ENCODE measurements around a stretch of chr2.

DNA sequence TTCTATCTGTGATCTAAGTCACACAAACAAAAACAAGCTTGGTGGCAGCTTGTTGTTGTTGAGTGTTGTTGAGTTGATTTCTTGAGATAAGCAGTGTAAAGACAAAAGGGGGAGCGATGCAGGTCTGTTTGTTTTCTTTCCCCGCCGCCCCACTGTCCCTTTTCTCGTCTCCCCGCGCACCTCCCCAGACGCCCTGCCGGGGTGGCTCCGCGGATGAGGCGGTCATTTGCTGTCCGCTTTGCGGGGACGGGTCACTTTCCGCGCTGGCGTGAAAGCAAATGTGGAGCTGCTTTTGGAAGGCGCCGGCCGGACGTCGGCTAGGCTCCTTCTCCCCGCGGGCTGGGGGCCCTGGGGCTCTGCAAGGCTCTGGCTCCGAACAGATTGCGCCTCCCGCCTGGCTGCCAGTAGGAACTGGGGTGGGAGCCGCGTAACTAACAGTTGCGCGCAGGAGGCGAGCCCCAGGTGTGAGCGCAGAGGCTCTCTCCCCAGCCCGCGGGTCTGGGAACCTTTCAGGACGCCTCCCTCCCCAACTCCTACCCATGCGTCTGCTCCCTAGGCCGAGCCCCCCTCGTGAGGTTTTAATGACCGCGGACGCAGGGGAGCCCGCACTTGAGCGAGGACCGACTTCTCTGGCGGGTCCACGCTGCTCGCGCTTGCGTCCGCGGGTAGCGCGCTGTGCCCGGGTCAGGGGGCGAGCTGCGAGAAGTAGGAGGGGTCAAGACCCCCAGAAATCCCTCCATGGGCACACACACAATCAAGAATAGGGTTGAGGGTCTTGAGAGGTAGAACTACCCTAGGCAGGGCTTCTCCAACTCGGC, 146.6 kb downstream of the MEIS1 start:
- RAMPAGE, long total RNA, result no peak
- RRBS, result no CpG with 5 or more reads among the region's 58 CpGs
PRO-cap:
- standard, result no peak
- CoPRO, capped RNA only, 2 experiments, result no peak in any of the 2 experiments
- CoPRO, capped and uncapped RNA, 2 experiments, result no peak in any of the 2 experiments
- CoPRO, uncapped RNA only, 2 experiments, result no peak in any of the 2 experiments
CAGE:
- cytosol, long polyA plus RNA, result no peak
- long polyA plus RNA, result no peak
- nucleolus, long total RNA, result no peak
- nucleus, long polyA plus RNA, result no peak

- RAMPAGE, long total RNA, result no peak
- RRBS, result no CpG with 5 or more reads among the region's 4 CpGs
PRO-cap:
- standard, result no peak
- CoPRO, capped RNA only, 2 experiments, result no peak in any of the 2 experiments
- CoPRO, capped and uncapped RNA, 2 experiments, result no peak in any of the 2 experiments
- CoPRO, uncapped RNA only, 2 experiments, result no peak in any of the 2 experiments
CAGE:
- cytosol, long polyA plus RNA, result no peak
- long polyA plus RNA, result no peak
- nucleolus, long total RNA, result no peak
- nucleus, long polyA plus RNA, result no peak
Measured at GRCh38 chr2:66693058-66693654, 258.2 kb downstream of the MEIS1 start.

GRCh38 chr2:67234299-67234829, 162.8 kb upstream of the ETAA1 start:
- RAMPAGE, long total RNA, result no peak
- RRBS, result no CpG with 5 or more reads among the region's 3 CpGs
PRO-cap:
- standard, result no peak
- CoPRO, capped RNA only, 2 experiments, result no peak in any of the 2 experiments
- CoPRO, capped and uncapped RNA, 2 experiments, result no peak in any of the 2 experiments
- CoPRO, uncapped RNA only, 2 experiments, result no peak in any of the 2 experiments
CAGE:
- cytosol, long polyA plus RNA, result no peak
- long polyA plus RNA, result no peak
- nucleolus, long total RNA, result no peak
- nucleus, long polyA plus RNA, result no peak

- RAMPAGE, long total RNA, result no peak
- RRBS, result no CpG with 5 or more reads among the region's 16 CpGs
PRO-cap:
- standard, result no peak
- CoPRO, capped RNA only, 2 experiments, result no peak in any of the 2 experiments
- CoPRO, capped and uncapped RNA, 2 experiments, result no peak in any of the 2 experiments
- CoPRO, uncapped RNA only, 2 experiments, result no peak in any of the 2 experiments
CAGE:
- cytosol, long polyA plus RNA, result no peak
- long polyA plus RNA, result no peak
- nucleolus, long total RNA, result no peak
- nucleus, long polyA plus RNA, result no peak
Measured at GRCh38 chr2:67260476-67261446, 136.4 kb upstream of the ETAA1 start.

DNA sequence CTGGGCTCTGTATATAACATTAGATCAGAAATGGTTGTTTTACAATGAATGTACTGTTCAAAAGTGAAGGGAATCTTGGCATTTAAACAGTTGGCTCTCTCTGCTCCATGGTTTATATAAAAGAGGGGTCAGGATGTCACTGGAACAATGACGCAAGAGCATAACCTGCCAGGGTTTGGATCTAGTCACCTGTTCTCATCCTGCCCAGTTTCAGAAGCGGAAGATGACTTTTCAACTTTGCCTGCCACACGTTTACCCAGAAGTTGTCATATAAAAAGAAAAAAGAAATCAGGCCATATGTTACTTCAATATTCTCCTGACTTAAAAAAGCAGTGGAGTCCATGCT, 58.1 kb downstream of the ETAA1 start:
- RAMPAGE, long total RNA, result no peak
- RRBS, result no CpG with 5 or more reads among the region's 3 CpGs
PRO-cap:
- standard, result no peak
- CoPRO, capped RNA only, 2 experiments, result no peak in any of the 2 experiments
- CoPRO, capped and uncapped RNA, 2 experiments, result no peak in any of the 2 experiments
- CoPRO, uncapped RNA only, 2 experiments, result no peak in any of the 2 experiments
CAGE:
- cytosol, long polyA plus RNA, result no peak
- long polyA plus RNA, result no peak
- nucleolus, long total RNA, result no peak
- nucleus, long polyA plus RNA, result no peak

DNA sequence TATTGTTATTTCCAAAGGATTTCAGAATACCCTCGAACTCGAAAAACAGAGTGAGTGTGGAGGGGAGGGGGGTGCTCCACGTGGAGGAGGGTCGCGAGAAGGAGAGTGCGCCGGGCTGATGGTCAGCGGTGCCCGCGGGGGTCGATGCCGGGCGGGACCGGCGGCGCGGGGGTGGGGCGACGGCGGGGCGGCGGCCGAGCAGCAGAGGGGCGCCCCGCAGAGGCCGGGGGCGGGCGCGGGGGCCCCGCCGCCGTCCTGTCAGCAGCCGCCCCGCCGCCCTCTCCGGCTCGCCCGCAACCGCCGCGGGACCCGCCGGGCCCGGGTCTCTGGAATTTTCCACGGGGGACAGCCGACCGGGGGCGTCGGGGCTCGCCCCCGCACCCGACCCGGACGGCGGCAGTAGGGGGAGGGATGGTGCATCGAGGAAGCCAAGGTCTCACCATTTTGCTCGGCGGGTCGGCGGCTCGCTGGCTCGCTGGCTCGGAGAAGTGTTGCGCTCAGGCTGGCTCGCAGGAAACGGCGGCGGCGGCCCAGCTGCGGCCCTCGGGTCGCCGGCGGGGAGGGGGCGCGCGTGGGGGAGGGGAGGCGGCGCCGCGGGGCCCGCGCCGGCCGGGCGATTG, 537 bp downstream of the PPP3R1 start:
- RAMPAGE, long total RNA, result no peak
- RRBS, result 3% methylated on average over 42 of the region's 86 CpGs
PRO-cap:
- standard, result bidirectional peak, plus-strand start at position 399 of the sequence, minus-strand start at position 490 of the sequence
- CoPRO, capped RNA only, 2 experiments, result peak in 2 of 2 experiments; most common plus-strand start position 219 of the sequence (in 1); most common minus-strand start position 47 of the sequence (in 1)
- CoPRO, capped and uncapped RNA, 2 experiments, result no peak in any of the 2 experiments
- CoPRO, uncapped RNA only, 2 experiments, result no peak in any of the 2 experiments
CAGE:
- cytosol, long polyA plus RNA, result no peak
- long polyA plus RNA, result no peak
- nucleolus, long total RNA, result no peak
- nucleus, long polyA plus RNA, result no peak

DNA sequence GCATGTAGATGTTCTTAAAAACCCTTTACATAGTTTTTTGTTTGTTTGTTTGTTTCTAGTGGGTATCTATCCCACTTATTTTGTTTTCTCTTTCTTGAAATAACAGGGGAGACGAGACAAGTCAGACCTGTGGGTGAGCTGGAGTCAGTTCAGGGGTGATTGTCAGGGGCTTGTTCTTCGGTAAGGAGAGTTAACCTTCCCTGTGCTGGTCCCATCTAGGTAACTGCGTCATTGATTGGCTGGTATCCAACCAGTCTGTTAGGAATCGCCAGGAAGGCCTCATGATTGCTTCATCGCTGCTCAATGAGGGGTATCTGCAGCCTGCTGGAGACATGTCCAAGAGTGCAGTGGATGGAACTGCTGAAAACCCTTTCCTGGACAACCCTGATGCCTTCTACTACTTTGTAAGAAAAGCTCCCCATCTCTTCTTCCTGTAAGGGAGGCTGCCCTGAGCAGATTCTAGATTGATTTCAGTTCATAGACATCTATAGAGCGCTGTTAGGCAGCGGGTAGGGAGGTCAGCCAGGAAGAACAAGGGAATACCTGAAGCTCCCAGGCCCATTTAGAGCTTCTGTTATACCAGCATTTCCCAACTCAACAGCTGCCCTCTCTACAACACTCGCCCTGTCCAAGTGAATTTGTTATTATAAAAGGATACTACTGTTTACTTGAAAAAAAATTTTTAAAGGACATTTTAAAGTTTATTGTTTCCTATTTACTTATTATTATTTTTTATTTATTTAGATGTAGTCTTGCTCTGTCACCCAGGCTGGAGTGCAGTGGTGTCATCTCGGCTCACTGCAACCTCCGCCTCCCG, 21.4 kb downstream of the PLEK start:
- RAMPAGE, long total RNA, result no peak
- RRBS, result no CpG with 5 or more reads among the region's 11 CpGs
PRO-cap:
- standard, result no peak
- CoPRO, capped RNA only, 2 experiments, result no peak in any of the 2 experiments
- CoPRO, capped and uncapped RNA, 2 experiments, result no peak in any of the 2 experiments
- CoPRO, uncapped RNA only, 2 experiments, result no peak in any of the 2 experiments
CAGE:
- cytosol, long polyA plus RNA, result no peak
- long polyA plus RNA, result no peak
- nucleolus, long total RNA, result no peak
- nucleus, long polyA plus RNA, result no peak

DNA sequence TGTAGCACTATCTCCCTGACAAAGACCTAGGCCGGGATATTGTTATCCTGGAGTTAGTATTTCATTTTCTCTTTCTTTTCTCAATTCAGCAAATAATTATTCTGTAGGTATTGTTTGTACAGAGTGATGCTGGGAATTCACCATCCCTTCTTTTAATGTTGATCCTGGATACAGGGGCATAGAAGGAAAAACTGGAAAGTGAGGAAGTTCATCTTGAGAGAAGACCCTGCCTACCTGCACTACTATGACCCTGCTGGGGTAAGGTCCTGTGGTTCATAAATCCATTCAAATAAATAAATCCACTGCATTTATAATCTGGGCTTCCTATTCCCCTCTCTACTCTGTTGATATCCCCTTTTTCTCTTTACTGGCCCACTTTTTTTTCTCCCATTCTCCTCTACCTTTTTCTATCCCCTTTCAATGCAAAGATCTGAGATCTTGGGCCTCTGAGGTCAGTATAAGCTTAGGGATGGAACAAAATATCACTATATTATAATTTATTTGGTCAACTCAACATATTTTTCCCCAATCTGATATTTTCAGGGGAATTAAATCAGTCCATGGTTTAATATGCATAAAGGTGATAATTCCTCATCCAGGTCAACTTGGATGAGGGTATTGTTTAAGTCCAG, 28.0 kb downstream of the PLEK start:
- RAMPAGE, long total RNA, result no peak
- RRBS, result no CpG with 5 or more reads among the region's 1 CpG
PRO-cap:
- standard, result no peak
- CoPRO, capped RNA only, 2 experiments, result no peak in any of the 2 experiments
- CoPRO, capped and uncapped RNA, 2 experiments, result no peak in any of the 2 experiments
- CoPRO, uncapped RNA only, 2 experiments, result no peak in any of the 2 experiments
CAGE:
- cytosol, long polyA plus RNA, result no peak
- long polyA plus RNA, result no peak
- nucleolus, long total RNA, result no peak
- nucleus, long polyA plus RNA, result no peak

DNA sequence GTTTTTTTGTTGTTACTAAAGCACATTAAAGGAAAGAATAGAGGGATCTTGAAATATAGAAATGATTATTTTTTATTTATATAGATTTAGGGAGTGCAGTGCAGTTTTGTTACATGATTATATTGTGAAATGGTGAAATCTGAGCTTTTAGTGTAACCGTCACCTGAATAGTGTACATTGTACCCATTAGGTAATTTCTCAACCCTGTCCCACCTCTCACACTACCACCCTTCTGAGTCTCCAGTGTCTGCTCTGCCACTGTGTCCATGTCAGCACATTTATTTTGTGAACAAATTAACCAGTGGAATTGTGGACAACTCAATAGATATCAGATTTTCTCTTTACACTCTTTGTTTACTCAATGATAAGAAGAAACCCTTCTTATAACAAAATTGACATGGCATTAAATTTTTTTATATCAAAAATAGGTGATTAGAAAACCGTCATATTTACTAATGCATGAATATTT, 24.2 kb downstream of the APLF start:
- RAMPAGE, long total RNA, result no peak
- RRBS, result no CpG with 5 or more reads among the region's 2 CpGs
PRO-cap:
- standard, result no peak
- CoPRO, capped RNA only, 2 experiments, result no peak in any of the 2 experiments
- CoPRO, capped and uncapped RNA, 2 experiments, result no peak in any of the 2 experiments
- CoPRO, uncapped RNA only, 2 experiments, result no peak in any of the 2 experiments
CAGE:
- cytosol, long polyA plus RNA, result no peak
- long polyA plus RNA, result no peak
- nucleolus, long total RNA, result no peak
- nucleus, long polyA plus RNA, result no peak

DNA sequence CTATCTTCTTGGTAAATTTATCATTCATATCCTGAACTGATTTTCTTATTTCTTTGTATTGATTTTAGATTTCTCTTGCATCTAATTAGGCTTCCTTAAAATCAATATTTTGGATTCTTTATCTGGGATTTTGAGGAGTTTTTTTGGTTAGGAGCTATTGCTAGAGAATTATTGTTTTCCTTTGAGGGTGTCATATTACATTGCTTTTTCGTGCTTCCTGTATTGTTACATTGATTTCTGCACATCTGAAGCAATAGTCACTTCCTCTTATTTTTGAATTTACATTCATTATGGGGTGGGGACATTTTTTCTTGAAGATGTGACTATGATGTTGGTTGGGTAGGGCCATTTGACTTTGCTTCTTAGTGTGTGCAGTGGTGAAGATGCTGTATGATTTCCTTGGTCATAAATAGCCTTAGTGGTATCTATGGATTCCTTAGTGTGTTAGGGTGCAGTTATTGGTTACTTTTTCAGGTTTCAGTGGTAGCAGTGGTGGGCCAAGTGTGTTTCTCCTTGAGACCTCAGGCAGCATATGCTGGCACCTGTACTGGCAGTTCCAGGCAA, 61.7 kb downstream of the ARHGAP25 start:
- RAMPAGE, long total RNA, result no peak
- RRBS, result no CpG with 5 or more reads among the region's 1 CpG
PRO-cap:
- standard, result no peak
- CoPRO, capped RNA only, 2 experiments, result no peak in any of the 2 experiments
- CoPRO, capped and uncapped RNA, 2 experiments, result no peak in any of the 2 experiments
- CoPRO, uncapped RNA only, 2 experiments, result no peak in any of the 2 experiments
CAGE:
- cytosol, long polyA plus RNA, result no peak
- long polyA plus RNA, result no peak
- nucleolus, long total RNA, result no peak
- nucleus, long polyA plus RNA, result no peak

GRCh38 chr2:68806323-68807034, 64.7 kb downstream of the BMP10 start:
- RAMPAGE, long total RNA, result no peak
- RRBS, result no CpG with 5 or more reads among the region's 13 CpGs
PRO-cap:
- standard, result no peak
- CoPRO, capped RNA only, 2 experiments, result no peak in any of the 2 experiments
- CoPRO, capped and uncapped RNA, 2 experiments, result no peak in any of the 2 experiments
- CoPRO, uncapped RNA only, 2 experiments, result no peak in any of the 2 experiments
CAGE:
- cytosol, long polyA plus RNA, result no peak
- long polyA plus RNA, result no peak
- nucleolus, long total RNA, result no peak
- nucleus, long polyA plus RNA, result no peak

DNA sequence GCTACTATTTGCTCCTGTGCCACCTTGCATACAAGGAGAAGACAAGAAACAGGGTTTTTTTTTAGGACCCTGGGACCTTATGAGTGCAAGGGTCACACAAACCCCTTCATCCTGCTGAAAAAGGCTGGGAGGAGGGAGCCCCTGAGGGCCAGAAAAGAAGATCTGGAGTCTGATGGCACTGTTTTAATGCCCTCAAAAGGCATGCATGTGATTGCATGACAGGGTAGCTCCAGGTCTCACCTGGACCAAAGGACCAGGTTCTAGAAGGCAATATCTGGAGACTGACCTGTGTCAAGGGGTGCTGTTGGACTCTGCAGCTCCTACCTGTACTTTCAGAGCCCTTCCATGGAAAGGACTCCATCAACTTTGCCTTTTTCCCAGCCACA, 42.7 kb downstream of the BMP10 start:
- RAMPAGE, long total RNA, result no peak
PRO-cap:
- standard, result no peak
- CoPRO, capped RNA only, 2 experiments, result no peak in any of the 2 experiments
- CoPRO, capped and uncapped RNA, 2 experiments, result no peak in any of the 2 experiments
- CoPRO, uncapped RNA only, 2 experiments, result no peak in any of the 2 experiments
CAGE:
- cytosol, long polyA plus RNA, result no peak
- long polyA plus RNA, result no peak
- nucleolus, long total RNA, result no peak
- nucleus, long polyA plus RNA, result no peak

GRCh38 chr2:69016760-69017659, 4.0 kb downstream of the ANTXR1 start:
- RAMPAGE, long total RNA, result no peak
- RRBS, result no CpG with 5 or more reads among the region's 7 CpGs
PRO-cap:
- standard, result no peak
- CoPRO, capped RNA only, 2 experiments, result no peak in any of the 2 experiments
- CoPRO, capped and uncapped RNA, 2 experiments, result no peak in any of the 2 experiments
- CoPRO, uncapped RNA only, 2 experiments, result no peak in any of the 2 experiments
CAGE:
- cytosol, long polyA plus RNA, result no peak
- long polyA plus RNA, result no peak
- nucleolus, long total RNA, result no peak
- nucleus, long polyA plus RNA, result no peak

DNA sequence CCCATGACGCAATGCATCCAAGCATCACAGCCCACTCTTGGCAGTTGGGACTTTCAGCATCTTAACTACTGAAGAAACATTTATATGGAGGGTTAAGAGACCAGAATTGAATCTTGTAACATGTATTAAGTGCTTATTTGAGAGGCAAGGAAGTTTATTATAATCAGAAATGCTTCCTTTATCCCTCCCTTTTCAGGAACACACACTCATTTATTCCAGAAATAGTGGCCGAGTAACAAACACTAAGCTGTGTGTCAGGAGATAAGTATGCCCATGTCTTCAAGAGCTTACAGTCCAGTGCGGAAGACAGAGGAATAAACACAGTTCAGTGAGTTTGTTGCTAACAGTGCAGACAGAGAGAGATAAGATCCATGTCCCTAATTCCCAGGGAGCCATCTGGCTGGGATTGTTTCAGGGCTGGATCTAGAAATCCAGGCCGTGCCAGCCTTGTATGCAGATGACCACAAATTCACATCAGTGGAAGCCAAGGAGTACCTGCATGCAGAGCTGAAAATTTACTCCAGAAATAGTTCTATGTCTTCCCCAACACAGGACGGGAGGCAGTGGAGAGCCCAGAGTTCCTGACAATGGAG, 151.4 kb downstream of the ANTXR1 start:
- RAMPAGE, long total RNA, result no peak
- RRBS, result no CpG with 5 or more reads among the region's 5 CpGs
PRO-cap:
- standard, result no peak
- CoPRO, capped RNA only, 2 experiments, result no peak in any of the 2 experiments
- CoPRO, capped and uncapped RNA, 2 experiments, result no peak in any of the 2 experiments
- CoPRO, uncapped RNA only, 2 experiments, result no peak in any of the 2 experiments
CAGE:
- cytosol, long polyA plus RNA, result no peak
- long polyA plus RNA, result no peak
- nucleolus, long total RNA, result no peak
- nucleus, long polyA plus RNA, result no peak

DNA sequence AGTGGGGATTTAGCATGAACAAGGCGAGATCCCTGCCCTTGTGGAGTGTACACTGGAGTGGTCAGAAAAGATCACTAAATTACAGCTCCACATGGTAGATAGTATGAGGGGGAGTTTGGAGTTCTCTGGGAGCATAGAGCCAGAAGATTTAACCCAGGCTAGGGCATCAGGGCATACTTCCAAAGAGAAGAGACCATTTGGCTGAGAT, 182.1 kb downstream of the GFPT1 start:
- RAMPAGE, long total RNA, result no peak
- RRBS, result no CpG with 5 or more reads among the region's 1 CpG
PRO-cap:
- standard, result no peak
- CoPRO, capped RNA only, 2 experiments, result no peak in any of the 2 experiments
- CoPRO, capped and uncapped RNA, 2 experiments, result no peak in any of the 2 experiments
- CoPRO, uncapped RNA only, 2 experiments, result no peak in any of the 2 experiments
CAGE:
- cytosol, long polyA plus RNA, result no peak
- long polyA plus RNA, result no peak
- nucleolus, long total RNA, result no peak
- nucleus, long polyA plus RNA, result no peak

DNA sequence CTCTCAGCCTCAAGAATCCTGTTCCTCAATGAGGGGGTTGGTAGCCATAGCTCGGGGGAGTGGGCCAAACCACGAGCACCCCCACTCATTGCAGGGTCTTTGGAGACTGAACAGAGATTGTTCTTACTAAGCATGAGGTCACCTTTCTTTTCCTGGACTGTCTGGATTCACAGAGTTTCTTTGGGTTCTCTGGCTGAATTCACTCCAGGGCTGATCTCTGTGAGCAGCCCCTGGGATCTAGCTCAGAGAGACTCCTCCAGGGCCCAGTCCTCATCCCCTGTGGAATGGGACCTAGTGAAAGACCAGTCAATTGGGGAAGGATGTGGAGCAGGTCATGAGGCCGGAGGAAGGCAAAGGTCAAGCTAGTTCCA, 161.0 kb downstream of the GFPT1 start:
- RAMPAGE, long total RNA, result no peak
- RRBS, result no CpG with 5 or more reads among the region's 3 CpGs
PRO-cap:
- standard, result no peak
- CoPRO, capped RNA only, 2 experiments, result no peak in any of the 2 experiments
- CoPRO, capped and uncapped RNA, 2 experiments, result no peak in any of the 2 experiments
- CoPRO, uncapped RNA only, 2 experiments, result no peak in any of the 2 experiments
CAGE:
- cytosol, long polyA plus RNA, result no peak
- long polyA plus RNA, result no peak
- nucleolus, long total RNA, result no peak
- nucleus, long polyA plus RNA, result no peak

GRCh38 chr2:69309476-69310167, 77.4 kb downstream of the GFPT1 start:
- RAMPAGE, long total RNA, result no peak
- RRBS, result no CpG with 5 or more reads among the region's 8 CpGs
PRO-cap:
- standard, result no peak
- CoPRO, capped RNA only, 2 experiments, result no peak in any of the 2 experiments
- CoPRO, capped and uncapped RNA, 2 experiments, result no peak in any of the 2 experiments
- CoPRO, uncapped RNA only, 2 experiments, result no peak in any of the 2 experiments
CAGE:
- cytosol, long polyA plus RNA, result no peak
- long polyA plus RNA, result no peak
- nucleolus, long total RNA, result no peak
- nucleus, long polyA plus RNA, result no peak

DNA sequence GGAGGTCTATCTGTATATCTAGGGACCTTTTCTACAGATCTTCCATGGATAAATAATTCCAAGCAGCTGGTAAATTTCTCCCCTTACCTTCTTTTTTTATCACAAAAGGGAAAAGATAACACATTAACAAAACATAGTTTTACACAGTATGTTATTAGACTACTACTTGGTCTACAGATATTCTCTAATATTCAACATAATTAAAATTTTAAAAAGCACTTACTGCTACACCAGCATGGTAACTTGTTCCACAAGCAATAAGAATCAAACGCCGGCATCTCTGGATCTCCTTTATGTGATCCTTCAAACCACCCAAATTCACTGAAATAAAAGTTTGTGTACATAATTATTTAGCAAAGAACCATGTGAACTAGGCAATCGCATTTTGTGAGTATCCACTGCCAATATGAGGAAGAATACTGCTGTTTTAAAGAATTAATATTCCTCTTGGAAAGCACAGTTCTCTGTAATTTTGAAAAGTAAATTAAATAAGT, 45.1 kb downstream of the GFPT1 start:
- RAMPAGE, long total RNA, result no peak
- RRBS, result no CpG with 5 or more reads among the region's 3 CpGs
PRO-cap:
- standard, result no peak
- CoPRO, capped RNA only, 2 experiments, result no peak in any of the 2 experiments
- CoPRO, capped and uncapped RNA, 2 experiments, result no peak in any of the 2 experiments
- CoPRO, uncapped RNA only, 2 experiments, result no peak in any of the 2 experiments
CAGE:
- cytosol, long polyA plus RNA, result no peak
- long polyA plus RNA, result no peak
- nucleolus, long total RNA, result no peak
- nucleus, long polyA plus RNA, result no peak

Measured in K562 (cell line).